Hematopoietic multipotent progenitor cell (in vitro differentiated cells): ENCODE measurements around a stretch of chr3.

DNA sequence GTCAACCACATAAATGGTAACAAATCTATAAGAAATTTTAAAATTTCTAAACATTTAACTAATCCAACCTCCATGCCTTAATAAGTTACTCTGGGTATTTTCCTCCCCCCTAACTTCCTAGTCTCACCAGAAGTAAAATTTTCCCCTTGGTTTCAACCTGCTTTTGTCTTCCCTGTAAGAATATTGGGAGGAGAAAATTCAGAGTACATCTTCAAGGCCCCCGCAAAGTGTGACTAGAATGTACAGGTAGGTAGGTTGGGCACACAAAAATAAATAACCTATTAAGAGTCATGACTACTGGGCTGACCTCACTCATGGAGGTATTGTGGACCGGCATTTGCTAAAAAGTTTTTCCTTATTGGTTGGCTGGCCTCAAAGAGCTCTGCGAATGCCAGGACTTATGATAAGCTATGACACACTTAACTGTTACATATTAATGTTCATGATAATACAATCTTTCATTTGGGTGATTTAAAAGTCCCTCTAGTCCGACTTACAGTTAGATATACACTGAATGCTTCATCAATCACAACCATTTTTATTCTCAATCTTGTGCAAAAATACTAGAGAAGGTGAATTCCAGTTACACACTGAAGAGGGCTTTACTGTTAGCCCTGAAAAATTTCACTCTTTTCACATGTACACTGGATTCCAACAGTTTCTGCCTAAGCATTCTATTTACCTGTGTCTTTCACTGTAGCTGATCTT is 329.3 kb downstream of the FOXP1 start:
- CAGE, long polyA plus RNA: no peak

DNA sequence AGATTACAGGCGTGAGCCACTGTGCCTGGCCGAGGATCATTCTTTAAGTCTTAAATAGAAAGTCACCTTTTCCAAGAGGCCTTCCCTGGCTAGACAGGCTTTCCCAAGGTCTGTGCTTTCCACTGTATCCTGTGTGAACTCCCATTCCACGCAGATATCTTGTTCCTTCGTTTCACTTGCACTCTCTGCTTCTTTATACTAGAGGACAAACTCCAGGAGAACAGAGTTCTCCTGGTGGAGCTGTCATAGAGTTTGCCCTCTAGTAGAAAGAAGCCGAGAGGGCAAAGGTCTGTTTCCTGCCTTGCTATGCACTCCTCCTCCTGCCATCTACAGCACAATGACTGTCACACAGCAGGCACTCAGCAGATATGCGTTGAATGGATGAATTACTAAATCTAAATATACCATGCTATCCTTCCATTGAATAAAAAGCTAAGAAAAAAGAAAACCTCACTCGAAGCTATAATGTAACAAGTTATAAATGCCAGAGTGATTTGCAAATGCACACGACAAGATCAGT is 211.2 kb downstream of the FOXP1 start:
- CAGE, long polyA plus RNA: no peak

DNA sequence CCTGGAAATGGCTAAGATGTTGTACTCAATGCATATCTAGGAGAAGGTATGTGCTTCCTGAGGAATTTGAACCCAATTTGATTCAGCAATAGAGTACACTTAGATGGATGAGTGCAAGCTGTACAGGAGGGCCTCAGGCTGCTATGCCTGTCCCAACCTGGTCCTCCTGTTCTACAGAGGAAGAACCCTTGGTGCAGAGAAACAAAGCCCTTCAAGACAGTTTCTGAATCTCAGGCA is 15.4 kb downstream of the FOXP1 start:
- CAGE, long polyA plus RNA: no peak

- CAGE, long polyA plus RNA: no peak
Observed at GRCh38 chr3:71754176-71755223, 845 bp downstream of the GPR27 start.

DNA sequence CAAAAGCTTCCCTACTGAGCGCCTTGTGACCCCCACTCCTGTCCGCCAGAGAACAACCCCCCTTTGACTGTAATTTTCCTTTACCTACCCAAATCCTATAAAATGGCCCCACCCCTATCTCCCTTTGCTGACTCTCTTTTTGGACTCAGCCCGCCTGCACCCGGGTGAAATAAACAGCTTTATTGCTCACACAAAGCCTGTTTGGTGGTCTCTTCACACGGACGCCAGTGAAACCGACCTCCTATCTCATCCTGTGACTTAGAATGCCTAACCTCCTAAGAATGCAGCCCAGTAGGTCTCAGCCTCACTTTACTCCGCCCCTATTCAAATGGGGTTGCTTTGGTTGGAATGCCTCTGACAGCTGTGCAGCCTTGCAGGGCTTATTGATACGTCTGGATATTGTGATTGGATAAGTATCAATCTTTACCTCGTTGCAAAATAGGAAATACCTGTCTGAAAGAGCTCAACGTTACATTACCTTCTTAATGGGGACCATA is 243.8 kb upstream of the PROK2 start:
- CAGE, long polyA plus RNA: no peak

GRCh38 chr3:72153580-72154017 is 368.7 kb upstream of the PROK2 start:
- CAGE, long polyA plus RNA: no peak

DNA sequence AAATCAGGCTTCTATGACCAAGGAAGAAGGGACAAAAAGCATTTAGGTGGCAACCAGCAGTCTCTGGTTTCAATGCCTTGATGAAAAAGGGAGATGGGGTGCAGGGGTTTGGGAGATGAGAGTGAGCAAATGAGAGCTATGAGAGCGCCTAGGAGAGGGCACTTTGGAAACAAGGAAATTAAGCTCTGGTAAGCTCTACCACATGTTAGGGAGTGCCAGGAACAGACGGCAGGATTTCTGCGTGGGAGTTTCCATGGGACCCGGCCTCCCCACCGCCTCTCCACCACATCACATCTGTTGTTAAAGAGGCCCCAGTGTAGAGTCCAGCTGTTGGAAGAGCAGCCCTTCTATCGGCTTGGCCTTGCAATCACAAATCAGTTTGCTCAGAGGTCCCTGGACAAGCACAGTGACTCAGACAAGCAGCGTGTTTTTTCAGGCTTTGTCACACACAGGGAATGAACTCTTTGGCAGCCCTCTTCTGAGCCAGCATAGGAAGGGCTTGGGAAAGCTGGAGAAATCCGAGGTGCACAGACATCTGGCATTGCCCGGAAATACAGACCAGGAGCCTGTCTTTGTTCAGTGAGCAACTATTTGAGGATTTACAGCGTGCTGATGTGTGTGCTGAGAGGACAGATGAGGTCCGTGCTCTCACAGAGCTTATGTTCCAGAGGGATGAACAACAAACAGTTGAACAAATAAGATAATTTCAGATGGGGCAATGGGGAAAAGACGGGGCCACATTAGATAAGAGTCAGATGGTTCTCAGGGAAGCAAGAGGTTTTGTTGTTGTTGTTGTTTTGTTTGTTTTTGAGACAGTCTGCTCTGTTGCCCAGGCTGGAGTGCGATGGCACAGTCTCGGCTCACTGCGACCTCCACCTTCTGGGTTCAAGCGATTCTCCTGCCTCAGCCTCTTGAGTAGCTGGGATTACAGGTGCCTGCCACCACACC is 370.6 kb upstream of the PROK2 start:
- CAGE, long polyA plus RNA: no peak

GRCh38 chr3:72304015-72304550 is 519.1 kb upstream of the PROK2 start:
- CAGE, long polyA plus RNA: no peak

DNA sequence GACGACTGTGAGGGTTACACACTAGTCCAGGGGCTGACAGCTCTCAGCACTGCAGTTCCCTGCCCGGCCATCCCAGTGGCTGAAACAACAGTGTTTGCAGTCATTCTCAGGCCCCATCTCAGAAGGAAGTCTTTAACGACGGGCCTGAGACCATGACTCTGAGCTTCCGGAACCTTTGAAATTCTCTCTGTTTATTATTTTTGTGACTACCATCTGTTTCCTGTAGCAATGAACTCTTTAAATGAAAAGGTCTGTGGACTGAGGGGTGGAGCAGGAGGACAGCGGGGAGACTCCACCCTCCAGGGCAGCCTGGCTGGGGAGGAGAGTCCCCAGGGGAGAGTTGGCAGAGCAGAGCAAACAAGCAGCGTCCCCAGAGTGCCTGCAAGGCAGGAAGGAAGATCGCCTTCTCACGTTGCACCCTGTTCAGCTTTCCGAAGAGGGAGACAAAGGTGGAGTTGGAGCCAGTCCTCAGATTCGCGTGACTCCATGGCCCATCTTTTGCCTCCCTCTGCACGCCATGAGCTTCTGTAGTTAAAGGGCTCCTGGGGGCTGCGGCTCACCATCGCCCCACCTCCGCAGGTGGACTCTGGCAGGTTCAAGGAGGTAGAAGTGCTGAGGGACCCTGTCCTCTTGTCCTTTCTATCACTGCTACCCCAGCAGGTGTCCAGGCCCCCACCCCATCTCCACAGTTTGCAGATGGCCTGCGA is 525.7 kb upstream of the PROK2 start:
- CAGE, long polyA plus RNA: no peak

GRCh38 chr3:72347689-72348410 is 500.4 kb downstream of the SHQ1 start:
- CAGE, long polyA plus RNA: no peak

DNA sequence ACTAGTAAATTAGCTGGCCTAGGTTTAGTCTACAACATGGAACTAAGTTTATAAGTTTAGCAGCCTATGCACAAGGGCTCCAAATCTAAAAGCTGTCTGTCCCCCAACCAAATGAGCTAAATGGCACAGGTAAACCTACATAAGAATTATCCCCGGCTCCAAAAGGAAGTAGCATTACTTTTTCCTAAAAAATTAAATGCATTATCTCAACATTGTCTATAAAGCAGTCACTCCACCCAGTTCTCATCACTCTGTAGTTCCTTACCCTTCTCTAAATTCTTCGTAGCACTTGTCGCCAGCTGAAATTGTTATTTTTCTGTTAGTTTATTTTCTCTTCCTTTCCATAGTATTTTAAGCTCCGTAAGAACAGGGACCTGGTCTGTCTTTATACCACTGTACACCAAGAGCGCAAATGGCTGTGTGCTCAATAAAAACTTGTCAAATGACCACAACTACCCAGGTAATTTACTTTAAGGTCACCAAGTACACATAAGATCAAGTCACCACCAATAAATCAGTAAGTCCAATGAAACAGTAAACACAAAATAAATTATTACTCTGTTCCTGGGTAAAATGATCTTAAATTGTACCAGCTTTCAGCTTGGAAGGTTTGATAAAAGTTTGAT is 407.1 kb downstream of the SHQ1 start:
- CAGE, long polyA plus RNA: no peak

GRCh38 chr3:72487222-72487939 is 360.9 kb downstream of the SHQ1 start:
- CAGE, long polyA plus RNA: no peak

DNA sequence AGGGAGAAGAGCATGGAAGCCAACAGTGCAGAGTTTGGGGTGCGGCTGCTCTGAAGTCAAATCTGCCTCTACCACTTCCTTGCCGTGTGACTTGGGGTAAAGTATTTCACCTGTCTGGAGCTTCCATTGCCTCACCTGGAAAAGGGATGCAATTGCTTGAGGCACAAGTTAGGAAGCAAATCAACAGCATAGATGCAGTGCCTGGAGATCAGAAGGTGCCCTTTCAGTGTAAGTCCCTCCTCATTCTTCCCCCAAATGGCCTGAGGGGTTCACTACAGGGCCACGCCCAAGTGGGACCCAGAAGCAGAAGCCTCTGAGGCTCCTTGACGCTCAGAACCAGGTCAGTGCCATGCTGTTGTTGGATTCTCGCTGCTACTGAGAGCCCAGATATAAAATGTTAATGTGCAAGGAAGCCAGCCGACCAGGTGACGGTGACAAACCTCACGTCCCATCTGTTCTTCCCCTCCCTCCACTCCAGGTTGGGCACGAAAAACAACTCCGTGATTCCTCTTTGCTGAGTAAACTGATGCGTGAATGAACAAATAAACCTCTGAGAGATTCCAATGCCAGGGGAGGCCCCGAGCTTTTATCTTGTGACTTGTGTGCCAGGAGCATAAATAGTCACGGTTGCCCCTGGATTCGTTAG is 119.6 kb downstream of the SHQ1 start:
- CAGE, long polyA plus RNA: no peak

DNA sequence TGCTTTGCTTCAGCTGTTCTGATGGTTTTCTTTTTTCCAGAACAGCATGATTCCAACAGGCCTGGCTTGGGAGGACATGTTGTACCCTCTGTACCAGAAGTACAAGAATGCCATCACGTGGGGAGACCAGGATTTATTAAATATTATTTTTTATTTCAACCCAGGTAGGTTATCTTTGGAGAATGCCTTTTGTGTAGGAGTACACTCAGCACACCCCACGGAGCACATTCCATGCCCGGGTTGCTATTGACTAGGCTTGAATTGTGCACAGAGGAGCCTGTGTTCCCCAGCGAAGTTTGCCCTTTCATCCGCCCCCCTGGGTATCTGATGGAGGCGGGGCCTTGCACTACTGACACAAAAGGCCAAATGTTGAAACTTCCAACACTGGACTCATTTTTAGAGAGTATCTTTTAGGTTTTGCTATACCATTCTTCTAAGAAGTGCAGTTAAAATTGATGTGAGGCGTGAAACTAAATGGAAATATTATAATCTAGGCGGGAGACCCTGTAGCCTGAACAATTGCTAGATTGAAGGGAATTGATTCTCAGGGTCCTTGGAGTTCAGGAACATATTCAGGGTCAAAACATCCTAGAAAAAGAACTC is 39.3 kb upstream of the PPP4R2 start:
- CAGE, long polyA plus RNA: no peak

- CAGE, long polyA plus RNA: no peak
Observed at GRCh38 chr3:72967468-72967974, 29.1 kb upstream of the PPP4R2 start.

- CAGE, long polyA plus RNA: no peak
Observed at GRCh38 chr3:73451516-73452181, 173.1 kb downstream of the PDZRN3 start.

DNA sequence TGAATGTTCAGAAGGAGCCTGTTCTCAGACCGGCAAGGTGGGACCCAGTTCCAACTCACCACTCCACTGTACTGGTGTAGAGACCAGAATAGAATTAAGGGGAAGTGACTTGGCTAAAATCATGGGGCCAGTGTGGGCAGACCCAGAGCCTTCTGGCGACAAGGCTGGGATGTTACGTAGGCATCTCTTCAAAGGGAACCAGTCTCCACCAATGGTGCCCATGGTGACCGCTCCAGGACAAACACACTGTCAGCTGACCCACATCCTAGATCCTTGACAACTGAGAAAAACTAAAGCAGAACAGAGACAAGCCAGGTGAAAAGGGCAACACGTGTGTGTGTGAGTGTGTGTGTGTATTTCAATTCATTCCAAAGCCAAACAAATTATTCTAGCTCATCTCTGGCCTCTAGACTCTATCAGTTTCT is 321.7 kb upstream of the FRG2C start:
- CAGE, long polyA plus RNA: no peak

DNA sequence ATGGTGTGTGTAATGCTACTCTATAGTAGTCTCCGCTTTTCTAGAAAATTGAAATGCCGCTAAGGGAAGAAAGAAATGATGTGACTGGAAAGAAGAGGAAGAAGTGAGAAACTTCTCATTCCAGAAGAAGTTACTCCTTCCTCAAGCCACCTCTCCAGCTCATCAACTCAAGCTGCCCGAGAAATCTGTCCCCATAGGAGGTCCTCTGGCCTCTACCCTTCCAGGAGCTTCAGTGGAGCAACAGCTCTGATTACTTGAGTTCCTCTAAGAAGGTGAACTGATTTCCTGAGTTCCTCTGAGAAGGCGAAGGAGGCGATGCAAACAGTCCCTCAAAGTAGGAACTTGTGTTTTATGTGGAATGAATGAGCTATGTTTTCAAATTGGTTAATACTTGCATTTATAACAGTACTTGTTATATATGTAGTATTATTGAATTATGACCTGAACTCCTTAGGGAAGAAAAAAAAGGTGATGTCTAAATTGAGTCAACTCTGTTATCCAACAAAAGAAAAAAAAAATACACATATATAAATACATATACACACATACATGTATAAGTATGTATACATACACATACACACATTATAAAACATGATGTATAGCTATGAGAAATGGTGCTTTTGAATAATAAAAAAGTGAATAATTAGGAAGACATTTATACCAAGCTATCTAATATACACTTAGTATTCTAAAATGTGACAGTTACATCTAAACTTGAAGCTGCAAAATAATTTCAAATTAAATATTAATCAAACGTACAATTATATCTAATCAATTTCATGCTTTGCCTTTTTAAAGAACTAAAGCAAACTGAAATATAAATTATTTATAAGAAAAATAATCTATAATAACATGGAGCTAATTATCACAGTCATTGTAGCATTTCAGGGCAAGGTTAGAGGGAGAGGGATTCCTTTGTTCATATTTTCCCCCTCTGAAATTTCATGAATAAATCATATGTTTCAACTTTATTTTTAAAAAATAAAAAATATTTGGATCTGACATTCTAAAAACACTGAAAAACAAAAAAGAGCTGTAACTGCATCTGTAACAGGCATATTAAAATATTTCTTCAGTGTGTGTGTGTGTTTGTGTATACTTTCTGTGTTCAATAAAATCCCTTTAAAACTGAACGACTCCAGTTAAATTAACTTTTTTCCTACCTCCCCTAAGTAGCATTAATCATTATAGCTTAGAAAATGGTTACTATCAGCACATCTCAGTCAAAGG is 843.9 kb downstream of the ROBO1 start:
- CAGE, long polyA plus RNA: no peak

DNA sequence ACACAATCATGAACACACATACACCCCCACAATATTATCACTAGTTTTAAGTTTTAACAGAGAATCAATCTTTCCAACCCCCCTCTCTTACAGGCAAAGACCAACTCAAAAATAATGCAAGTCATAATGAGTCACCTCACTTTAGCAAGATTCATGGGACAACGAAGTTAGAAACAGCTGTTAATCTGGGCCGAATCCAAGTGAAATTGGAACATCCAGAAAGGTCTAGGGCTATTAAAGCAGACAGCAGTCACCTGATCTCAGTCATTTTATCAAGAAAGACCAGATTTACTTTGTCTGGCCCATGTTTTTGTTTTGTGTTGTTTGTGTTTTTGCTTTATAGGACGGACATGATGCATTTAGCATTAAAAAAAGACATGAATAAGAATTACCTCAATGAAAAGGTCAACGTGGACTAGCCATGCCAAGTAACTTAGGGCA is 18.0 kb downstream of the GBE1 start:
- CAGE, long polyA plus RNA: no peak

GRCh38 chr3:81985832-81986360 is 224.5 kb upstream of the GBE1 start:
- CAGE, long polyA plus RNA: no peak